ENCODE measurements around a stretch of chr3.

GRCh38 chr3:123980241-123980714 lies 11.6 kb downstream of the ROPN1 start:
- RAMPAGE, long total RNA = no peak
- RRBS = 3% methylated on average over 4 of the region's 18 CpGs

- RAMPAGE, long total RNA = no peak
- RRBS = no CpG with 5 or more reads among the region's 2 CpGs
Observed at GRCh38 chr3:124157048-124157453, 123.9 kb downstream of the KALRN start.

- RAMPAGE, long total RNA = no peak
- RRBS = no CpG with 5 or more reads among the region's 3 CpGs
Observed at GRCh38 chr3:124492583-124492995, 237.7 kb upstream of the UMPS start.

GRCh38 chr3:124617112-124617654 lies 113.1 kb upstream of the UMPS start:
- RAMPAGE, long total RNA = no peak
- RRBS = no CpG with 5 or more reads among the region's 2 CpGs

DNA sequence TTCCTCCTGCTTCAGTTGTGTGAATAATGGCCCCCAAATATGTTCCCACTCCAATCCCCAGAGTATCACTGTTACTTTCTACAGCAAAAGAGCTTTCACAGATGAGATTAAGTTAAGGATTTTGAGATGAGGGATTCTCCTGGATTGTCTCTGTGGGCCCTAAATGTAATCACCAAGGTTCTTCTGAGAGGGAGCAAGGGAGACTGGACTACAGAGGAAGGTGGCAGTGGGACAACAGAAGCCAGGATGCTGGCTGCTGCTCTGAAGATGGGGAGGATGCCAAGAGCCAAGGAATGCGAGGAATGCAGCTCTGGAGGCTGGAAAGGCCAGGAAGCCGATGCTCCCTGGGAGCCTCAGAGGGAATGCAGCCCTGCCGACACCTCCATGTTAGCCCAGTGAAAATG lies 43.9 kb downstream of the UMPS start:
- RAMPAGE, long total RNA = no peak
- RRBS = no CpG with 5 or more reads among the region's 3 CpGs

DNA sequence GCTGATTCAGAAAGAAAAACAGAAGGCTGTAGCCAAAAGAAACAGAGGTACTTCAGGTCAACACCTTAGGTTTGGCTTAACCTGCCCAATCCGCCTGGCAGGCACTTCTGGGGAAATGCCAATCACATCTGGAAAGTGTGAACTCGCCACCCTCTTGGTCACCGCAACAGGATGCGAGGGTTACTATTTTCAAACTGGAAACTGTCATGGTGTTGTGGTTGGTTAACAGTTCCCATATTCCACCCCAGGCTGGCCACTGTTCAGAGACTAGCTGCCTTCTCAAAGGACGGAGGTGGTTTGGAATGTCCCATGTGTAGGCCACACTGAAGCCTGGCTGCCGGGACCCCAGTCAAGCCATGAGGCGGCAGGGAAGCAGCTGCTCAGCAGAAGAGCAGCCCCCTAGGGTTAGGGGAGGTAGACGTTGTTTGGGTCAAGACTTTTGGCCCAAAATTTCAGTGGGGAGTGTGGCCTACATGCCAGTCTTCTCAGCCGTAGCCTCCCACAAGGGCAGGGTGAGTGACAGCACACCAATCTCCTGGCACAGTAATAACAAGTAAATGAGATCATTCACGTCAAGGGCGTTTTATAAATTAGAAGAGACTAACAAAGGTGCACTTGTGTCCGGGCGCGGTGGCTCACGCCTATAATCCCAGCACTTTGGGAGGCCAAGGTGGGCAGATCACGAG lies 54.6 kb downstream of the UMPS start:
- RAMPAGE, long total RNA = no peak
- RRBS = no CpG with 5 or more reads among the region's 16 CpGs

DNA sequence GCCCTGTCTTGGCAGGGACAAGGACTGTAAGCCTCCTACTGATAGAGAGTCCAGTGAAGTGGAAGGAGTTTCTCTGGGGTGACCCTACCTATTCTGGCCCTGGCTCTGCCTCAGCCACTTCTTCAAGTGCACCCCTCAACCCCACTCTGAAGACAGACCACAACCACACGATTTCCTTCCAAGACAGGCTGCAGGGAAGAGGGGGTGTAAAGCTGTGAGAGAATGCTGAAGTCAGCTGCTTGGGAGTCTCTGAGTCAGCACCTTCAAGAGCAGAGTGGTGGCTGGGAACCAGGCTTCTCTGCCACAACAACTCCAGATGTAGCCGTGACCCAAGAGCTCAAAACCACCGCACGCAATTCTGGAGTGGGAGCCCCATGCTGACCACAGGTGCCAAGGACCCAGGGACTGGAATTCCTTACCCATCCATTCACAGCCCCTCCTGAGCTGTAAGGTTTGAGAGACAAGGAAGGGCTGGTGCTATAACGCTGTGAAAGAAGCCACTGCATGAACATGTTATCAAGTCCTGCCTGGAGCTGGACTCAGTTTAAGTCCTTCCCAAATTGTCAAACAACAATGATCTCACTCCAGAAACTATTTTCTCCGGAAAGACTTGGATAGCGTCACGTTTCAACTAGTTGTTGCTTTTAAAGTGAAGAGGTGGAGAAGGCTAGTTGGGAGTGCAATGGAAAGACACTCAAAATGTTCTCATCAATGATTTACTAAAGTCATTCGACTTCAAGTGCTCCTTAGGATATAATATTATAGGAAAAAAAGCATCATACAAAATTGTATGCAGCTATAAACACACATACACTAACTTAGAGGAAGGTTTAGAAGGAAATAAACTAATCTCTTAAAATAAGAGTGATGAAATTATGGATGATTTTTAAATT lies 61.5 kb downstream of the UMPS start:
- RAMPAGE, long total RNA = no peak
- RRBS = no CpG with 5 or more reads among the region's 9 CpGs

- RAMPAGE, long total RNA = no peak
Observed at GRCh38 chr3:124869550-124869760, 17.7 kb downstream of the ITGB5 start.

GRCh38 chr3:124873205-124873721 lies 13.9 kb downstream of the ITGB5 start:
- RAMPAGE, long total RNA = no peak
- RRBS = no CpG with 5 or more reads among the region's 1 CpG

DNA sequence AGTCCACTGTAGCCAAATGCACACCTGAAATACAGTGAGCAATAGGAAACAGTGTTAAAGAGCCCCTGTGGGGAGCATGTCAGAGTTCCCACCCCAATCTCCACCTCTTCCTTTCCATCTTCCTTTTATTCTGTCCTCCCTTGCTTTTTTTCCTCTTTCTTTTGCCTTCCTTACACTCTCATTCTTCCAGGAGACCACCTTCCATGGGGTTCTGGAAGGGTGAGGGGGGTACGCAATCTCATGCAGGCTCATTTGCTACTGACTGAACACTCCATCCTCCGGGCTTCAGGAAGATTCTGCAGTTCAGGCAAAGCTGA lies 22.5 kb downstream of the MUC13 start:
- RAMPAGE, long total RNA = no peak
- RRBS = no CpG with 5 or more reads among the region's 2 CpGs

DNA sequence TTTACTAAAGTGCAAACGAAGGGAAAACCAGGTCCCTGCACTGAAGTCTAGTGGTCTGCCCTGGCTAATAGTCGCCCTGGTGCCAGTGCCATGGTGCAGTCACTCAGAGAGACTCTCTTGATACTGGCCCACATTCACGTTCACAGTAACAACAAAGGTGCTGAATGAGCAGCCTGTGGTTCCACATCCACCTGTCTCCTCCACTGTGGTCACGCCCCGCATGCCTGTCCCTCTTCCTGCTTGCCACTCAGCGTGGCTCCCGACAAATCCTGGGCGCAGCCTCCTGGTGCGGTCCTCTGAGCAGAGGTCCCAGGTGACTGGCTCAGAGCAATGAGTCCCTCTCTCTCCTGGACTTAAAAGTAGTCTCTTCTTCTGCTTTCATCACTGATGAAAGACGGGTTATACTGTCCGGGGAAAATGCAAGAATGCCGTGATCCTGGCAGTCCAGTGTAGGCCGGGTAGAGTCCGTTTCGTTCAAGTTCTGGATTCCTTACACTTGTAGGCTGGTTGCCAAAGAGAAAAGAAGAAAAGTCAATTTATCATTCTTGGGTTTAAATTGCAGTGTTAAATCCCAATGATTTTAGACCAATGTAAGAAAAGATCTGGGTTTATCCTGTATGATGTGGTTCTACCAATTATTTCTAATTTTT lies 35.9 kb upstream of the MUC13 start:
- RAMPAGE, long total RNA = no peak
- RRBS = 80% methylated on average over 1 of the region's 15 CpGs

GRCh38 chr3:124993383-124994412 lies 59.1 kb upstream of the MUC13 start:
- RAMPAGE, long total RNA = no peak
- RRBS = no CpG with 5 or more reads among the region's 18 CpGs

DNA sequence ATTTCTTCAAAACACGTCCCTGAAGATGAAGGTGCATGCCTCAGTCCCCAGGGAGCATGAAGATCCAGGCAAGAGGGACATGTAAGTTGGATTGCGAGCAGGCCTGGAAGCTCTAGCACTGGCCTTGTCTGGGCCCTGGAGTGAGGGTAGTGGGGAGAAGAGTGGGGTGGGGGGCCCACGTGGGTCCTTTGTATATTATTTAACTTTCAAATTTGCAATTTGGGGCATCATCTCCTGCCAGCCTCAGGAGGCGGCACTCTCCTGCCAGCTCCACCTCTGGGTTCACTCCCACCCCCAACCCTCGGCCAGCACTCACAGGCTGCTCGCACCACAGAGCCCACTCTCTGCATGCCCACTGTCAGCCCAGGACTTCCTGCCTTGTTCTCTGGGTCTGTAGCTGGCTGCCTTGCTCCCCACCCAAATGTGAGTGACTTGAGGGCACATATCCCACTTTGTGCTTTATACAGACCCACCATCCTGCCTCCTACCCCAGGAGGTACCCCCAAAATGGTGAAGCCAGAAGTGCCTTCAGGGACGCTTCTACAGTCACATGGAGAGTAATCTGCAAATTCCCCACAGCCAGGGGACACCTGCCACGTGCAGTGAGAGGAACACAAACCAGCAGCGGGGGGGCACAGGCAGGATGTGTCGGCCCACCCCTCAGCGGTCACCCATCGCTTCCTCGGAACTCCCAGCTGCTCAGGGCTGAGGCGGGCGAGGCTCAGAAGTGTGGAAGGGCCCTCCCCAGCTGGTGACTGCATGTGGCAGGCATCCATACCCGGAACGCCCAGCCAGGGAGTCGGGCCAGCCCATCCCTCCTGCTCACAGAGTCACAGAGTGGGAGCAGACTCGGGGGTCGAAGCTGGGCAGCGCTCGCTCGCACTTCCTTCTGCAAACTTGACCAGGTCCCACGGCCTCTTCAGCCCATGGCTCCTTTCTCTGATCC lies 63.9 kb downstream of the SLC12A8 start:
- RAMPAGE, long total RNA = no peak
- RRBS = no CpG with 5 or more reads among the region's 24 CpGs

DNA sequence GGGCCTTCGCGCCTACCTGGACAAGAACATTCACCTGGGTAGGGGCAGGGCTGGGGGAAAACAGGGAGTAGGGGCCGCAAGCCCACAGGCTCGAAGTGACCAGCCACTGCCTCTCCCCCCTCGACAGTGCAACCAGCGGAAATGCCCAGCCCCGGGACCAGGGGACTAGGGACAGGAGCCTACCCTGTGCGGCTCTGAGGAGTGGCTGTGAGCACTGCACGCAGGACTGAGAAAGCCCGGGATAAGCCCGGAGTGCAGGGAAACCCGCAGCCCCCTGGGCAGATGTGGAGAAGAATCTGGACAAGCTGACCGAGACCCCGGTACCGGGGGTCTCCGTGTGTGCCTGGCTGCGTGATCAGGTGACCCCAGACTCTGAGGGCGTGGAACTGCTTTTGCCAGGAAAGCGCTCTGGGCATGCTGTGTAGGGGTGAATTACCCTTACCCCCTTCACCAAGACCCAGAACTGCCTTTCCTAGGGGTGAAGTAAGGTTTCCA lies 392 bp upstream of the SLC12A8 start:
- RAMPAGE, long total RNA = no peak
- RRBS = 15% methylated on average over 7 of the region's 19 CpGs

DNA sequence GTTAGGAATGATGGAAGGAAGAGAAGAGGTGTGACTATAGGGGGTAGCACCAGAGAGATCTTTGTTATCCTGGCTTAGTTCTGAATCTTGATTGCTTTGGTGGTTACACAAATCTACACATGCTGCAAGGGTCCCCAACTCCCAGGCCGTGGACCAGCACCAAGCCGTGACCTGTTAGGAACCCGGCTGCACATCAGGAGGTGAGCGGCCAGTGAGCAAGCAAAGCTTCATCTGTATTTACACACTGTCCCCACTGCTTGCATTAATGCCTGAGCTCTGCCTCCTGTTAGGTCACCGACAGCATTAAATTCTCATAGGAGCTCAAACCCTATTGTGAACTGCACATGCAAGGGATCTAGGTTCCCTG lies 71.9 kb downstream of the ZNF148 start:
- RAMPAGE, long total RNA = no peak
- RRBS = no CpG with 5 or more reads among the region's 5 CpGs

- RAMPAGE, long total RNA = no peak
- RRBS = no CpG with 5 or more reads among the region's 9 CpGs
Observed at GRCh38 chr3:125551874-125552593, 32.0 kb upstream of the SNX4 start.

DNA sequence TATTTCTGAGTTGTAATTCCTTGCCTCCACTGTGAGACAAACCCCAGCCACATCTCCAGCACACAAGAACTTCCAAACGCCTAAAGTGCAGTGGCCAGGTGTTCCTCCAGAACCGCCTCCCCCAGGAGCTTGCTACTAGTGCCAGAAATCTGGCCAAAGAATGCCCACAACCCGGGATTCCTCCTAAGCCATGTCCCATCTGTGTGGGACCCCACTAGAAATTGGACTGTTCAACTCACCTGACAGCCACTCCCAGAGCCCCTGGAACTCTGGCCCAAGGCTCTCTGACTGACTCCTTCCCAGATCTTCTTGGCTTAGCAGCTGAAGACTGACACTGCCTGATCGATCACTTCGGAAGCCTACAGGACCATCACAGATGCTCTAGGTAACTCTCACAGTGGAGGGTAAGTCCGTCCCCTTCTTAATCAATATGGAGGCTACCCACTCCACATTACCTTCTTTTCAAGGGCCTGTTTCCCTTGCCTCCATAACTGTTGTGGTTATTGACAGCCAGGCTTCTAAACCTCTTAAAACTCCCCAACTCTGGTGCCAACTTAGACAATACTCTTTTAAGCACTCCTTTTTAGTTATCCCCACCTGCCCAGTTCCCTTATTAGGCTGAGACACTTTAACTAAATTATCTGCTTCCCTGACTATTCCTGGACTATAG lies 103.0 kb upstream of the ROPN1B start:
- RAMPAGE, long total RNA = no peak
- RRBS = no CpG with 5 or more reads among the region's 6 CpGs

DNA sequence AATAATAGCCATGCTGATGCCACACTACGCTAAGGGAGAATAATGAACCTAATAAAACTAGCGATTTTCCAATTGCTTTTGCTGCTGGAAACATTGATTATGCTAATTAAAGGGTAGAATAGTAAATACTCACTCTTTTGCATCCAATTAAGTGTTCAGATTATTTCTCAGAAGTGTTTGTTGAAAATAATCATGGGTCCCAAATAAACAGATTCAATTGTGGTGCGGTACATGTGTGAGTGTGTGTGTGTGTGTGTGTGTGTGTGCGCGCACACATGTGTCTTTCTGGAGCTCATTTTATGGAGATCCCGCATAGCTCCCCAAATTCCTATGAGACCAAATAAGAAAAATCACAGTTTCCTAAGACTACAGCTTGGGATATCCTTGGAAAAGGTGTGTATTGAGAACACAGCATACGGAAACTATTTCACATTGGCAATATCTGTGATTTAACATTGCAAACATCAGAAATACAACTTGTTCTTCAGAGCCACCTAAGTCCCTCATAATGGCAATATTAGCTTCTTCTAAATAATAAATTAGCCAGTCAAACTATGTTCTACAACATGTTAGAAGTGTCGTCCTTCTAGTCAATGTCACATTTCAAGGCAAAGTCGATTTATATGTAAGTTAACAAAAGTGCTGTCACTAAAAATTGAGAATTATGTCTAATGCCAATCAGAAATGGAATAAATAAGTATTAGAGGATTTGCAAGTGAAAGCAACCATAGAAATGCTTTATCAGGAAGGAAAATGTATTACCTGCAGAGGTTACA lies 81.2 kb upstream of the ROPN1B start:
- RAMPAGE, long total RNA = no peak
- RRBS = no CpG with 5 or more reads among the region's 9 CpGs

DNA sequence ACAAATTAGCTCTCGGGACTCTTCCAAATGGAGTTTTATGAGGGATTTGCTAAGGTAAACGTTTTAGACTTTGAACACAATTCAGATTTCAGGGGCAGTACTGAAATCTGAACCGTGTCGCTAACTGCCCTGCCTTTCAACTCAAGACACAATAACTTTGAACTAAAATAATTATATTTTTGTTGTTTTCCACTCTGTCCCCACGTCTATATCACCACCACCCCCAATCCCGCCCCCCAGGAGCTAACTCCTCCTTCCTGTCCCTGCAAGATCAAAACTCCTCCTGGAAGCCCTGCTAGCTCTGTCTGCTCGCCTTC lies 54.1 kb upstream of the ROPN1B start:
- RAMPAGE, long total RNA = no peak
- RRBS = no CpG with 5 or more reads among the region's 7 CpGs

DNA sequence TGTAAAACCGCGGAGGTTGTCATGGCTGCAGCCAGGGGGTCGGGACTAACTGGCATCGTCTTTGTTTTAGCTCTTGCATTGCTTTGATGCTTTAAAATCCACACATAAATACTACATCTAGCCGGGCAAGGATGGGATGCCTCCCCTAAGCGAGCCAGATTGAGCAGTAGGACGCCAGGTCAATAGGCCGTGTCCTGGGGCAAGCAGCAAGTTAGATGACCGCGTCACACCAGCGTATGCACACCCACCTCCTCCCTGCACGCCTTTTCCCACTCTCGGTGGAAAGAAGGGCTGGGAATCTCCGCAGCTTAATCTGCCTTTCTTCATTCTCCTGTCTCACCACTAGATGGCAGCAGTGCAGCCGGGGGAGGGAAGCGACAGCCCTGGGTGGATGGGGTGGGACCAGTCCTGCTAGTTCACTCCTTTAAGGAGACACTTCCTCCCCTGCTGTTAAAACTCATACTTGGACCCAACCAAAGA lies 3.3 kb downstream of the ROPN1B start:
- RAMPAGE, long total RNA = no peak
- RRBS = no CpG with 5 or more reads among the region's 16 CpGs